ENCODE data around the genes PPP2R2B, DPYSL3, SCGB3A2 and ADRB2.

GRCh38 chr5:146878026-146879152, at the start of gene PPP2R2B:
Gene PPP2R2B, minus strand, starts transcription at chr5:146878757.
- PRO-cap, result bidirectional peak, plus-strand start at chr5:146878835, minus-strand start at chr5:146878724

DNA sequence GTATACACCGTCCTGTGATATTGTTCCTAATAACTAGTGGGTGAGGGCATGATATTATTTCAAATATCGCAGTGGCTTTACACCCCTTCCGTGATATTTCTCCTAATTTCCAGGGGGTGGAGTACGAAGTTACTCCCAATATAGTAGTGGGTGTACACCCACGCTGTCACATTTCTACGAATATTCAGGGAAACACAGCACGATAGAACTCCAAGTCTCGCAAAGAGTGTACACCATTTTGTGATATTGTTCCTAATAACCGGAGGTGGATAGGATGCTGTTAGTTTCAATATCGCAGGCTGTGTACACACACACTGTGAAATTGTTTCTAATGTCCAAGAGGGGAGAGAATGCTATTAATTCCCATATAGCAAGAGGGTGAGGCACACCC, 865 bp upstream of the STK32A start:
- PRO-cap, result unidirectional peak, plus-strand start at position 169 of the sequence

DNA sequence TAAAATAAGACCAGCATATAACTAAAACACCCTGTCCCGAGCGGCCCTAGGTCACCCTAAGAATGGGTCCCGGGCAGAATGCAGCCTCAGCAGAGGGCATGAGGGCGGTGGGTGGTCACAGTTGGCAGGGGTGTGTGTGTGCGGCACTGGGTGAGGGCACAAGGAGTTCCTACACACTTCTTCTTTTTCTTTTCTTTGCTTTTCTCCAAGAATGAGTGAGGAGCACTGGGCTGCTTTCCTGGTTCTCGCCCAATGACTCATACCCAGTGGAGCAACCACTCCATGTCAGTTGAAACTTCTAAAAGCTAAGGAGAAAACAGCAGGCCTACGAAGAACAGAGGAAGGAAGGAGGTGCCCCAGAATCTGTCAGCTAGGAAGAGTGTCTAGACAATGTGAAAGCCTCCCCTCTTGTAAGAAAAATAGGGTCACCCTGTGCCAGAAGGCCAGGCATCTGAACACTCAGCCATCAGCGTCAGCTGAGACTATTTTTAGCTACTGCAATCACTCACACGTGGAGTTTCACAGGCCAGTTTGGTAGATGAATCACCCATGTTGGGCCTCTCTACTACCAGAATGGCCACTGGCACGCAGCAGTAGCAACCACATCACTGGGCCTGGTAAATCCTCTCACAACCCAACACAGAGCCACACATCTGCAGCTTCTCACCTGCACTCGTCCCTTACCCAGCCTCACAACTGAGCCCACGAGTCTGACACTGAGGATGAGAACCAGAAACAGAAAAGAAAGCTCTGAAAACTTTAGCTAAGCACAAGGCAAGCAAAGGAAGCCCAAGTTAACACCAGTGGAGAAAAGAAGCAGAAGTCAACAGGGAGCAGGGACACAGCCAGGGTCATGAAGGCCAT, 105.7 kb downstream of the DPYSL3 start:
- PRO-cap, result bidirectional peak, plus-strand start at position 571 of the sequence, minus-strand start at position 381 of the sequence

DNA sequence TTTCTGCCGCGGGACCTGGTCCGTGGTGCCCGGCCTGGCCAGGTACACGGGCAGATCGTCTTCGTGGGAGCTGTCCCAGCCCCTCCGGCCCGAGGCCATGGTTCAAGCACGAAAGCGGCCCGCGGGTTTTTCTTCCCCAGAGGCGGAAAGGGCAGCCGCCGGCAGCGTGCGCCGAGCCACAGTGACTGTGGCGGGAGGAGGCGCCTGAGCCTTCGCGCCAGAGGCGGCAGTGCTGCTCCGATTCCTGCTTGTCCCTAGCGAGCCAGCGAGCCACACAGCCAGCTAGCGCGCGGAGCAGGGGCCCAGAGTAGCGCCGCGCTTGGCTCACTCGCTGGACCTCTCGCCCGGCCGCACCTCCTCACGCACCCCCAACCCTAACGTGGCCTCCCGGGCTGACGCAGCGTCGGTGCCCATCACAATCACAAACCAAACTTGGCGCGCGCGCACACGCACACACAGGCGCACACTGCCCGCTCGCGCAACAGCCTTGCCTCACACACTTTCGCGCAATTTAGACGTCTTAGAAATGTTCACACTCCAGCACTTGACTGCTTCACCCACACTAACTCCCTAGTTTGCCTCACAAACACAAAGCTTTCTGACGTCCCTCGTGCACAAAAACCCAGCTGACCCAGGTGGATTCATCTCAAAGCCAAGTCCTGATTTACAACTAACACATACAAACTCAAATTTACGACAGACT, at the start of gene DPYSL3:
Gene DPYSL3 (minus strand): TSS at position 309 of the 703 bp plus-strand sequence.
- PRO-cap, result bidirectional peak, plus-strand start at position 281 of the sequence, minus-strand start at position 187 of the sequence; bidirectional peak, plus-strand start outside the sequence, minus-strand start at position 577 of the sequence

GRCh38 chr5:147705453-147705695, 77.2 kb downstream of the JAKMIP2 start:
- PRO-cap, result no peak

- PRO-cap, result no peak
These were observed 61.3 kb downstream of the JAKMIP2 start for GRCh38 chr5:147721302-147721639.

DNA sequence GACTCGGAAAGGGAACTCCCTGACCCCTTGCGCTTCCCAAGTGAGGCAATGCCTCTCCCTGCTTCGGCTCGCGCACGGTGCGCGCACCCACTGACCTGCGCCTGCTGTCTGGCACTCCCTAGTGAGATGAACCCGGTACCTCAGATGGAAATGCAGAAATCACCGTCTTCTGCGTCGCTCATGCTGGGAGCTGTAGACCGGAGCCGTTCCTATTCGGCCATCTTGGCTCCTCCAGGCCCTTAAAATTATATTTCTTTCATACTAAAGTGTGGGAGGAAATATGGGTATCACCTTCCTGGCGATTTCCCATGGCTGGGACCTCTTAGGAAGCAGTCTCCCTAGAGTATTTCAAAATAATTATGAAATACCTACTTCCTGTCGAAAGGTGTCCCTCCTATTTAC, 60.9 kb downstream of the JAKMIP2 start:
- PRO-cap, result no peak

- PRO-cap, result no peak
These were observed at the start of gene SCGB3A2 for GRCh38 chr5:147878571-147878973. Gene SCGB3A2, plus strand, starts transcription at chr5:147878711.

DNA sequence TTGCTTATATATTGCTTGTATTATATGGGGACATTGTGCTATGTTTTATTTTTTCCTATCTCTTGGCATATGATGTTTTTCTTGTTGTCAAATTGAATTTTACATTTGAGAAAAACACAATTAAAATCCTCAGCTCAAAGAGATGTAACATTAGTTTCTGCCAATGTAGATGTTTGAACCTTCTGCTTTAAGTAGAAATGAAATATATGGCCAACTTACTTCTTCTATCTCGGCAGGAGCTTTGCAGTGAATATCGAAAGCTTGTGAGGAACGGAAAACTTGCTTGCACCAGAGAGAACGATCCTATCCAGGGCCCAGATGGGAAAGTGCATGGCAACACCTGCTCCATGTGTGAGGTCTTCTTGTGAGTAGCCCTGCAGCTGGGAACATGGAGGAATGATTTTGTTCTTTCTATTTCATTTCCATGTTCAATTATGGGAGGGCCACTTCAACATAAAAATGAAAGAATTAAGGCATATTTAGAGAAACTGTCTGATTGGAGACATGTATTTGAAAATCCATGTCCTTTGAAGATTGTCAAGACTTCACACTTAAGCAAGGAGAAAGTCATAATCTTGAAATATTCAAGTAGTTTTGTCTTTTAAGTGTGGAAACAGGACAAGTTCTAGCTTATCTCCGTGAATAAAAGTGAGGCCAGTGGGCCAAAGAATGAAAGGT, 36.6 kb downstream of the SPINK5 start:
- PRO-cap, result no peak

GRCh38 chr5:148342920-148343417, 7.6 kb downstream of the SPINK9 start:
- PRO-cap, result no peak

- PRO-cap, result no peak
These were observed 69.7 kb downstream of the FBXO38 start for GRCh38 chr5:148453431-148453905.

DNA sequence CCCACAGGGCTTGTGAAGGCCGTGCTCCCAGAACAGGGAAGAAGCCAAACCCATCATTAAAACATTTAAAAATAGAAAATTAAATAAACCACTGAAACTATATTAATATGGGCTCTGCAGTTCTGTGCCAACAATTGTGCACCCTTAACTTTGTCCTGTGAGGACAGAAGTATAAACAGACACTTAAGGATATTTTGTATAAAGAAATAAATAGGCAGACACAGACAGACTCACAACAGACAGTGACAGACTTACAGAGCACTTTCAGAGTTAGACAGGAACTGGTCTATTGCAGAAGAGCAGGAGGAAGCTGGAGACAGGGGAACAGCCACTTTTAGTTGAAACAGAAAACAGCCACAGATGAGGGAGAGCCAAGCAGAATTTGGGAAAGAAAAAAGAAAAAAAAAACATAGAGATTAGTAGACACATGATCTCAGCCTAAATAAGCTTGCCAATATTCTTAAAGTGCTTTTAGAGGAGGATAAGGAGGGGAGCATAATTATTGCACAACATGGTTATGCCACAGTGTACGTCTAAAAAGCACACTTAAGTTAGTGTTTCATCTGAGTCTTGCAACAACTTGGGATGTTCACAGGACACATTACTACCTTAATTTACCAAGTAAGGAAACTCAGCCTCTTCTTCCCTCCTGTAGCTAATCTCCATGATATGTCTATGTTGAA, 82.0 kb downstream of the FBXO38 start:
- PRO-cap, result no peak

DNA sequence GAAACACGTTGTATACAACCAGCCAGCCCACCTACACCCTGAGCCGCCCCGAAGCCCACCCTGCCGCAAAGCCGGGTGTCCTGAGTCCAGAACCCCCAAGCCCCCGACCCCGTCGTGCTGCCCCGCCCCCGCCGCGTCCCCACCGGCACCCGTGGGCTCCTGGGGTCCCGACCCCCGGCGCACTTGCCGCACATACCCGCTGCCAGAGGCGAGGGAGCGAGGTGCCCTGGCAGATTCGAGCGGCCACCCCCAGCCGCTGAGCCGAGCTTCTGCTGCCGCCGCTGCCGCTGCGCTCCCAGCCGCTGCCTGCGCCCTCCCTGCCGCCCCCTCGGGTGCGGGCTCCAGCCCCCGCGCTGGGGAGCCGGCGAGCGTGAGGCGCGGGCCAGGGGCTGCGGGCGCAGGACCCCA, 457 bp downstream of the HTR4 start:
- PRO-cap, result unidirectional peak, minus-strand start at position 258 of the sequence

DNA sequence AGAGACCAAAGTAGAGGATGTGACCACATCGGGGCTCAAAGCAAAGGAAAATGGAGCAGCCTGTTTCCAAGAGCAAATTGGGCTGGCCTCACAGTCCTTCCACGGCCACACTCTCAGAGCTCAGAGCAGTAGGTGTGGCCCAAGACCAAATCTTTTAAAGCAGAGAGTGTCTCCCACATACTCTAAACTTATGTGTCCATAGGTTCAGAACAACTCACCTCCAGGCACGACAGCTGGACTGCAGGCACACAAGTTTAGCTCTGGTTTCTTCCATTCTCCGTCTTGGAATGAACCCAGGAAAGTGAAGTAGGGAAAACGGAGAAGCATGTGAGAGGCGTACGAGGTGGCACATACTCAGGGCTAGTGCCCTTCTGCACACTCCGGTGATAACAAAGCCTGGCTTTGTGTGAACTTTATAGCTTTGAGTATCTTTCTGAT, 11.0 kb upstream of the HTR4 start:
- PRO-cap, result no peak

DNA sequence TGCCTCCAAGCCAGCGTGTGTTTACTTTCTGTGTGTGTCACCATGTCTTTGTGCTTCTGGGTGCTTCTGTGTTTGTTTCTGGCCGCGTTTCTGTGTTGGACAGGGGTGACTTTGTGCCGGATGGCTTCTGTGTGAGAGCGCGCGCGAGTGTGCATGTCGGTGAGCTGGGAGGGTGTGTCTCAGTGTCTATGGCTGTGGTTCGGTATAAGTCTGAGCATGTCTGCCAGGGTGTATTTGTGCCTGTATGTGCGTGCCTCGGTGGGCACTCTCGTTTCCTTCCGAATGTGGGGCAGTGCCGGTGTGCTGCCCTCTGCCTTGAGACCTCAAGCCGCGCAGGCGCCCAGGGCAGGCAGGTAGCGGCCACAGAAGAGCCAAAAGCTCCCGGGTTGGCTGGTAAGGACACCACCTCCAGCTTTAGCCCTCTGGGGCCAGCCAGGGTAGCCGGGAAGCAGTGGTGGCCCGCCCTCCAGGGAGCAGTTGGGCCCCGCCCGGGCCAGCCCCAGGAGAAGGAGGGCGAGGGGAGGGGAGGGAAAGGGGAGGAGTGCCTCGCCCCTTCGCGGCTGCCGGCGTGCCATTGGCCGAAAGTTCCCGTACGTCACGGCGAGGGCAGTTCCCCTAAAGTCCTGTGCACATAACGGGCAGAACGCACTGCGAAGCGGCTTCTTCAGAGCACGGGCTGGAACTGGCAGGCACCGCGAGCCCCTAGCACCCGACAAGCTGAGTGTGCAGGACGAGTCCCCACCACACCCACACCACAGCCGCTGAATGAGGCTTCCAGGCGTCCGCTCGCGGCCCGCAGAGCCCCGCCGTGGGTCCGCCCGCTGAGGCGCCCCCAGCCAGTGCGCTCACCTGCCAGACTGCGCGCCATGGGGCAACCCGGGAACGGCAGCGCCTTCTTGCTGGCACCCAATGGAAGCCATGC, at the start of gene ADRB2:
Gene ADRB2 (plus strand): TSS at position 646 of the 922 bp plus-strand sequence.
- PRO-cap, result bidirectional peak, plus-strand start at position 646 of the sequence, minus-strand start at position 479 of the sequence

DNA sequence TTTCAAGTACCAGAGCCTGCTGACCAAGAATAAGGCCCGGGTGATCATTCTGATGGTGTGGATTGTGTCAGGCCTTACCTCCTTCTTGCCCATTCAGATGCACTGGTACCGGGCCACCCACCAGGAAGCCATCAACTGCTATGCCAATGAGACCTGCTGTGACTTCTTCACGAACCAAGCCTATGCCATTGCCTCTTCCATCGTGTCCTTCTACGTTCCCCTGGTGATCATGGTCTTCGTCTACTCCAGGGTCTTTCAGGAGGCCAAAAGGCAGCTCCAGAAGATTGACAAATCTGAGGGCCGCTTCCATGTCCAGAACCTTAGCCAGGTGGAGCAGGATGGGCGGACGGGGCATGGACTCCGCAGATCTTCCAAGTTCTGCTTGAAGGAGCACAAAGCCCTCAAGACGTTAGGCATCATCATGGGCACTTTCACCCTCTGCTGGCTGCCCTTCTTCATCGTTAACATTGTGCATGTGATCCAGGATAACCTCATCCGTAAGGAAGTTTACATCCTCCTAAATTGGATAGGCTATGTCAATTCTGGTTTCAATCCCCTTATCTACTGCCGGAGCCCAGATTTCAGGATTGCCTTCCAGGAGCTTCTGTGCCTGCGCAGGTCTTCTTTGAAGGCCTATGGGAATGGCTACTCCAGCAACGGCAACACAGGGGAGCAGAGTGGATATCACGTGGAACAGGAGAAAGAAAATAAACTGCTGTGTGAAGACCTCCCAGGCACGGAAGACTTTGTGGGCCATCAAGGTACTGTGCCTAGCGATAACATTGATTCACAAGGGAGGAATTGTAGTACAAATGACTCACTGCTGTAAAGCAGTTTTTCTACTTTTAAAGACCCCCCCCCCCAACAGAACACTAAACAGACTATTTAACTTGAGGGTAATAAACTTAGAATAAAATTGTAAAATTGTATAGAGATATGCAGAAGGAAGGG, 1.1 kb downstream of the ADRB2 start:
- PRO-cap, result no peak

- PRO-cap, result no peak
These were observed 17.4 kb downstream of the ADRB2 start for GRCh38 chr5:148843681-148844357.

DNA sequence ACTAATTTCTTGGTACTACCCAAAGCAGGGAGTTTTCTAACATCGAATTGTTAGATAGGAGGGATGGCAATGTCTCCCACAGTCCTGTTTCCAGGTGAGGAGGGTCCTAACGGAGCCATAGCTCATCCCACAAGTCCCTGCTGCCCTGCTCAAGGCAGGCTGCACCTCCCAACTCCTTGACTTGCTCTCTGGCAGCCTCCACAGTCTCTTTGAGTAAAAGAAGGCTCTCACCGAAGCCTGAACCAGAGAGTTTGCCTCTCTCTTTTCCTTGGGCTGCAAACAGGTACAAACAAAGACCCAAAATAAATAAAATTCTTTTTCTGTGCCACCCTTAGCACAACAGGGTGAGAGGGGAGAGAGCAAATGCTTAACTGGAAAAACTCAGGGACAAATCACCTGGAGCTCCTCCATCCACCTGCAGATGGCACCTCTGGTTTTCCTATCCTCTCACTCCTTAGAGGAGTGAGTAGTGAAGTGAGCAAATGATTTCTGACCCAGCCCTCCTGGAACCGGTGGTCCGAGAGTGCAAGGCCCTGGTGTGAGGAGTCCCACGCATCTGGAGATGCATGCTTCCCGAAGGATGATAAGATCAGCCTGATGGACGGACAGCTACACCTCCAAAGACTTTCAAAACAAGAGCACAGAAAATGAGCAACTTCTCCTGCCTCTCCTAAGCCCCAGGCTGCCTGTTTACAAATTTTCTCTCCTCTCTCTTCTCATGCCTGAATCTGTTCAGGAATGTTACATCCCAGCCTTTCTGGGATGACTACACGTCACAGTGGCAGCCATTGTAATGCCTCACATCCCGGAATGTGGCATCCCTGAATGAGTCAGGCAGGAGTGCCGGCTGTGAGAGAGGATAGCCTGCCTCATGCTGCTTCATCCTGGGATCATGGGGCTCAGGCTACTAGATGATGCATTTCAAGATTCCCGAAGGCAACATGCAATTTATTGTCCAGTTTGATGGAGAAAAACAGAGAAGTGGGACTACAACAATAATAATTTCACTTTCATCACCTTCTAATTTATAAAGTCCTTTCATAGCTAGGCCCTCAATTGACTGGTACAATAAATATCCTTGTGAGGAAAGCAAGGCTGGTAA, 86.4 kb downstream of the ADRB2 start:
- PRO-cap, result no peak

DNA sequence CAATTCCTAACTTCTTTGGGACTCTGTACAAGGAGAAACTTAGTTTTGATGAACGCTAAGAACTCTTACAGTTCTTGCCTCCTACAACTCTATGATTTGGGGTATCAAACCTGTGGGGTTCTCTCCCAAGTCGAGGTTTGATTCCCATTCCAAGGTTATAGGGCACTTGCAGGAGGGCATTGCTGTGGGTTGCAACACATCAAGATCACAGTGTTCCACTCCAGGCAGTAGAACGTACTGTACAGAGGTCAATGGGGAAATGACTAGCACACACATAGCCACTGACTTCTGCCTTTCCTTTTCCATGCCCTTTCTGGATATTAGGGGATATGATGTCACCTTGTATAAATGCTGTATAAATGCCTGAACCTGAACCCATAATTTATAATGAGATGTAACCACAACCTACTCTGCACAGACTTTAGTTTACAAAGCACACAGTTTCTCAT, 5.9 kb upstream of the ABLIM3 start:
- PRO-cap, result unidirectional peak, plus-strand start at position 385 of the sequence

DNA sequence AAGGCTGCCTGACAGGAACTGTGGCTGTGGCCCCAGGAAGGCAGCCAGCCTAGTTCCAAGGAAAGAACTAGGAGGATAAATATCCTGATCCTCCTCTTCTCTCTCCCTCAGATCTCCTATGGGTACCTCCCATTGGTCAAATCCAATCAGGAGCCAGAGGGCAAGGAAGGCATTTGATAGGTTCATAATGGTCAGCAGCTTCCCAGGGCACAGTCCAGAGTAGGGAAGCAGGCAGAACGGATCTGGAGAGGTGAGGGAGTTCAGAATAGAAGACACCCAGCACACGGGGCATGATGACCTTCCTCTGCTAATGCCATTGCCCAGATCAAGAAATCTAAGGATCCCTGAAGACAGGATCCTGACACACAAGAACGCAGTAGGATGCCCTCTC, 8.6 kb downstream of the ABLIM3 start:
- PRO-cap, result bidirectional peak, plus-strand start at position 212 of the sequence, minus-strand start at position 109 of the sequence

All from right common carotid artery plus branches (tissue), 1 donor.